ENCODE data around the genes FLOT1 and SFTA2.

GRCh38 chr6:30187053-30187572, 23.8 kb downstream of the TRIM15 start:
- RRBS, result no CpG with 5 or more reads among the region's 4 CpGs

DNA sequence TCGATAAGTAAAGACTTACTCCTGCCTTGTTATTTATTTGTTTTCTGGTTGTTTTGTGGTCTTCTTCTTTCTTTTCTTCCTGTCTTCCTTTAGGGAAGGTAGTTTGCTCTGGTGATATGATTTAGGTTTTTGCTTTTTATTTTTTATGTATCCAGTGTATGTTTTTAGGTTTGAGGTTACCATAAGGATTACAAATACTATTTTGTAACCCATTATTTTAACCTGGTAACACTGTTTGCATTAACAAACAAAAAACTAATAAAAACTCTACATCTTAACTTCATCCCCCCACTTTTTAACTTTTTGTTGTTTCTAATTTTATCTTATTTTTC, 41.2 kb upstream of the TRIM39 start:
- RRBS, result no CpG with 5 or more reads among the region's 1 CpG

- RRBS, result no CpG with 5 or more reads among the region's 7 CpGs
Observed at GRCh38 chr6:30314106-30314858, 12.4 kb upstream of the TRIM39 start.

DNA sequence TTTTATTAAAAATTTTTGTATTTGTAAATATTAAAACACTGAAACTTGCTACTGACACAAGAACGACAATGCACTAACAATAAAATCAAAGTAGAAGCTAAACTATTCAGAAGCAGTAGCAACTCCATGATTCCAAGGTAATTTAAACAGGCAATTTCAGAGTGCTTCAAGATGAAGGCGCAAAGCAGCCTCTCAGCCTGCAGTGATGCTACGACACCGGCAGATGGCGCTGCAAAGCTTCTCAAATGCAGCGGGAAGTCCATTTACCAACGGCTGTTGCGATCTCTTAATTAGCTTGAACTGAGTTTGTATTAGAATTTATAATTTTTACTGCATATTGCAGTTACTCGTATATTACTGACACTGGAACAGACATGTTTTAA, 14.9 kb downstream of the GNL1 start:
- RRBS, result no CpG with 5 or more reads among the region's 9 CpGs

DNA sequence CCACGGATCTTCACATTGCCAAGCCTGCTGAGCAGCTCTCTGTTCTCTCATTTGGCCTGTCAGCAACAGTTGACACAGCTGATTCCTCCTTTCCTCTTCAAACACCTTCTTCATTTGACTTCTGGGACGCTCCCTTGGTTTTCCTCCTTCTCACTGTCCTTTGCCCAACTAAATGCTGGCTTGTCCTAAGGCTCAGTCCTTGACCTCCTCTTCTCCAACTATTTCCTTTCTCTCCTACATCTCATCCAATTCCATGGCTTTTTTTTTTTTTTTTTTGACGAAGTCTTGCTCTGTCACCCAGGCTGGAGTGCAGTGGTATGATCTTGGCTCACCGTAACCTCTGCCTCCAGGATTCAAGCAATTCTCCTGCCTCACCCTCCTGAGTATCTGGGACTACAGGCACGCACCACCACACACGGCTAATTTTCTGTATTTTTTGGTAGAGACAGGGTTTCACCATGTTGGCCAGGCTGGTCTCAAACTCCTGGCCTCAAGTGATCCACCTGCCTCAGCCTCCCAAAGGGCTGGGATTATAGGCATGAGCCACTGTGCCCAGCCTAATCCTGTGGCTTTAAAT, 6.6 kb downstream of the GNL1 start:
- RRBS, result no CpG with 5 or more reads among the region's 6 CpGs

DNA sequence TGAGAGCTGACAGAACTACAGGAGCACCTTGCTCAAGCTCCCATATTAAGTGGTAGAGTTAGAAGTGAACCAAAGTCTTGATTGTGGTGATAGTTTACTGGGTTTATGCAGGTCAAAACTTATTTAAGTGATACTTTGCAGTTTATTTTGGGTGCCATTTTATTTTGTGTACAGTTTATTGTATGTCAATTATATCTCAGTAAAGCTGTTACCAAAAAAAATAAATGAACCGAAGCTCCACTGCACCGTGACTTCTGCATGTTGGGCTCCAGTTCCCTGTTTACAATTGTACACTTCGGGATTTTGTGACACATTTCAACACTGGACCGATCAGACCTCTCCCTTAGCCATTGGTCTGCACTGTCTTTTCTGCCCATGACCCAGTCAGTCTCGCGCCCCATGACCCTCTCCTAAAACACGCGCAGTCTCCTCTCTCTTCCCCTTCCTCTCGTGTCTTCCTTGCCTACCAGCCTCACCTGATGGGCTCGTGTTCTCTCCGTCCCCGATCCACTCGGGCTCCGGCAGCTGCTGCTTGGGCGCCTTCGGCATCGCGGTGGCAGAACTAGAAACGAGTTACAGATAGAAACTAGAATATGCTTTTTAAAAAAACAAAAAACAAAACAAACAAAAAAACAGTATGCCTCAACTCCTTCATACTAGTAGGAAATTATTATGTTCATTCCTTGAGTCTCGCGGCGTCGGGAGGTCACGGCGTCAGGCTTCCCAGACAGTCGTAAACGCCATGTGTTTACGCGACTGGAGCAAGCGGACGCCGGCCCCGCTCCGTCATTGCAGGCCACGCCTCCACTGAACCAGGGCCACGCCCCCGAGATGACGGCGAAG, 505 bp upstream of the ABCF1 start:
- RRBS, result under 1% methylated on average over 7 of the region's 39 CpGs

DNA sequence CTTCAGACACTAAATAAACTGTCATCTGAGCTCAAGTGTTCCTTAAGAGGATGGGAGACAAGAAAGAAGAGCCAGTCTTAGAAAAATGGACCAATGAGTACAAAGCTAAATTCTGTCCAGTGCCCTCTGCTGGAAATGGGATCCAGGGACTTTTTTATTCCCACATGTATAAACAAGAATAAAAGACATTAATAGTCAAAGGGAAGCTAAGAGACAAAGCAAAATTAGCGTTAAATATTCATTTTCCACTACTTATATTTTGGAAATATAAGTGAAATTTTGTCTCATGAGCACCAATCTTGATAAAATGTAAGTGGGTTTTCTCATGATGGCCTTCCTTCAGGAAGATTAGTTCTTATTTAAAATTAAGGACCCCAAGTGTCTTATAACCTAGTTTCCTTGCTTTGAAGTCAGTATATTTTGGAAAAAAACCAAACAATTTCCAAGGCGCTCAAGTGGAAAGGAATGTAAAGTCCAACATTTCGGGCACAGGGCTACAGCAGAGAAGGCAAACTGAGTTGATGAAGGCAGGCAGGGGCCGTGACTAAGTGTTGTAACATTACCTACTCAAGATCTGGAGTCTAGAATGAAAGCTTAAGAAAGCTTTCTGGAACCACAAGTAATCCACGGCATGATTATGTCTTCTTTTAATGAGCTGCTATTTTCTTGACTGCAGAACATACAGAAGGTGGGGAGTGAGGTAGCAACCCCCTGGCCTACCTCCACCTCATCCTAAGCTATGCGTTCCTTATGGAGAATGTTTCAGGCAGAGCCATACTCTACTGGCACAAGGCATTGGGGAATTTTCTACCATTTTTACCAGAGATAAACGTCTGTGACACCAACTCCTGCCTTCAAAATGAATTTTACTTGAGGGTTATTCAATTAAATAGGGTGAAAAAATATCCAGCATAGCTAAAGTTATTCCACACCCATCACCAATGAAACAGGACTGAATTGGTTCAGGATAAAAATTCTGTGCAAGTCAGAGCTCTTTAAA, 4.4 kb downstream of the PPP1R10 start:
- RRBS, result no CpG with 5 or more reads among the region's 7 CpGs

GRCh38 chr6:30618411-30618979, 855 bp downstream of the MRPS18B start:
- RRBS, result no CpG with 5 or more reads among the region's 7 CpGs

- RRBS, result no CpG with 5 or more reads among the region's 7 CpGs
Observed at GRCh38 chr6:30633320-30633715, 6.6 kb downstream of the ATAT1 start.

GRCh38 chr6:30742025-30742753, at the start of gene FLOT1:
FLOT1 (minus strand) TSS chr6:30742687.
- RRBS, result 2% methylated on average over 6 of the region's 46 CpGs

GRCh38 chr6:30759466-30760120, 15.2 kb upstream of the IER3 start:
- RRBS, result no CpG with 5 or more reads among the region's 9 CpGs

DNA sequence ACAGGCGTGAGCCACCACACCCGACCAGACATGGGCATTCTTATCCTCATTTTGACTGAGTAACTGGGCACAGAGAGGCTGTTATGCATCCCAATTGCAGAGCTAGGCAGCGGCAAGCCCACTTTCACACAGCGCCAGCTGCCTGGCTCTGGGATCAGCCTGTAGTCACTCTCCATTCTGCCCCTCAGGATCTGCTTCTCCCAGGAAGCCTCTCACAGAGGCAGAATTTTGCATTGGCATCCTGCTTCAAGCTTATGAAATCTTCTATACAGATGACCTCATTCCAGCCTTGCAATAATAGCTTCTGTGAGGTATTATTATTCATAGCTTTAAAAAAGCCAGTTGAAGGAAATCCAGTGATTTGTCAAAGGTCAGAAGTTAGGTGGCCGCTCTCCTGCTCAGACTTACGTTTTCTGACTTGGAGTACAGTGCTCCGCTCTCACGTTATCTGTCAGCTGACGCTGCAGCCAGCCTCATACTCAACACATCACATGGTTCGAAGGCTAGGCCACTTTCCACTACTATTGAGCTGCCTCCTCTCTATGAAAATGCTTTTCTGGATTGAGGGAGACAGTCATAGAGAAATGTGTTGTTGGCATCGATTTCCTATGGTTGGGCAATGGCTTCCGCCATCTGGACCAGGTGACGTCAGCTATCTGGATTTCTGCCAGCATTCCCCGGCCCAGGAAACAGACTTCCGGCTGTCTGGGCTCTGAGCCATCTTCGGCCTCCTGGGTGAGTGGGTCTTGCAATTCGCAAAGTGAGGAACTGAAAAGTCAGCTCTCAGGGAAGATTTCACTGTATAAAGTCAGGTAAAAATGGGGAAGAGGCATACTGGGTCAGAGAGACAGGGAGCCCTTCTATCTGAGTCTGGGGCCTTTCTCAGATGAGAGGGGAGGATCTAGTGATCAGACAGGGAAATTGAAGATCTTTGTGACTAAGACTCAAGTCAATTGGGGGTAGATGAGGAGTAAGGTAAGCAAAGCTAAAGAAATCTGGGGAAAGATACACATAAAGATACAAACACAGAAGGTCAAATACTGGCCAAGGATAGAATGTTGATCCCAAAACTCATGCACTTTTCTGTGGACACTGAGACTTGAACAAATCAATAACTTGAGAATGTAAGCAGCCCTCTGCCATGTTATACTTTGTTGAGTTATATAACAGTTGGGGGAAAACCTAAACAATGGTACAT, 37.4 kb upstream of the IER3 start:
- RRBS, result no CpG with 5 or more reads among the region's 17 CpGs

- RRBS, result 30% methylated on average over 3 of the region's 17 CpGs
Observed at GRCh38 chr6:30931662-30932970, at the start of gene SFTA2. SFTA2 (minus strand) TSS chr6:30932170.

GRCh38 chr6:30981908-30982602, 1.5 kb upstream of the MUC21 start:
- RRBS, result no CpG with 5 or more reads among the region's 13 CpGs

DNA sequence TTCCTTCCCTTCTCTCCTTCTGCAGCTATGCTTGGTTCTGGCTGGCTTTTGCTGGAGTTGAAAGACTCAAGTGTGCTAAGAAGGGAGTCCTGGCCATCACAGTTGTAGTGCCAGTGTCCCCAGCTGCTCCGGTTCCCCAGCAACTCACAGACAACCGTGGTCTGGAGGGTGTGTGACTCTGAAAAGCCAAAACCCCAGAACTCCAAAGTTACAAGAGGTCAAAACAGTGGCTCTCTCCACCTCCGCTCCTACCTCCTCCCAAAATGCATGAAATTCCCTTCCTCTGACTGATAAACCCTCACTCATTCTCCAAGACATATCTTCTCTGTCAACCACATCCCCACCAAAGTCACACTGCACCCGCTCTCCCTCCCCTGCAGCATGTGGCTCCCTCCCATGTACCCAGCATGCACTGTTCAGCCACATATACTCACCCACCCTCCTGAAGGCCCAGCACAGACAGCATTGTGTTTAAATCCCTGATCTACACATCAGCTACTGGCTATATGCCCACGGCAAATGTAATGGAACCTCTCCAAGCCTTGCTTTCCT, 5.4 kb upstream of the POU5F1 start:
- RRBS, result no CpG with 5 or more reads among the region's 5 CpGs

GRCh38 chr6:31178506-31179695, 8.4 kb upstream of the POU5F1 start:
- RRBS, result no CpG with 5 or more reads among the region's 13 CpGs

DNA sequence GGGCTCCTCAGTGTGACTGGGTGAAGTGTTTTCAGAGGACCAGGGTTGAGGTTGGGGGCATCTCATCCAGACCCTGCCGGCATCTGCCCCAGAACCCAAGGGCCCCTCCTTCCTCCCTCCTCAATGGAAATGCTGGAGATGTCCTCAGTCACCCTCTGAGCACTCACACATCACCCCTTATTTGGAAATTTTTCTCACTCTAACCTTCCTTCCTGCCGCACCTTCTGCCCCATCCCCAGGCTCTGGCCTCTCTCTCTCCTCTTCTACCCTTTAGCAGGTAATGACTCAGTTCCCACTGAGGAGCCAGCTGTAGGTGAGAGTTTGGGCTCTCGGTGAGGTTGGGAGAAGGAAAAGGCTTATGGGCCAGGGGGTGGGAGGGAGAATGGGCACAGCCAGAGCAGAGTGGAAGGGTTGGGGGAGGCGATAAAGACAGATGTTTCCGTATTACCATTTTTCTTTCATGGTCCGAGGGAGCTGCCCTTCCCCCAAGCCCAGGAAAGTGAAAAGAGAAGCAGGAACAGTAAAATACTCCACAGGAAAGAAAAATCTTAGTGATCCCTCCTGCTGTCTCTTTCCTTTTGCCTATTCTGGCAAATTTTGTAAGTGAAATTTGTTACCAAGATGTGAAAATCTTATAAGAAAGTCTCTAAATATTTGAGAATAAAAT, 32.3 kb upstream of the POU5F1 start:
- RRBS, result no CpG with 5 or more reads among the region's 6 CpGs

GRCh38 chr6:31265961-31266576, 5.8 kb downstream of the HLA-C start:
- RRBS, result no CpG with 5 or more reads among the region's 3 CpGs

- RRBS, result no CpG with 5 or more reads among the region's 8 CpGs
Observed at GRCh38 chr6:31268083-31268568, 3.8 kb downstream of the HLA-C start.